GM12892 (cell line): ENCODE data around the gene TBX18.

DNA sequence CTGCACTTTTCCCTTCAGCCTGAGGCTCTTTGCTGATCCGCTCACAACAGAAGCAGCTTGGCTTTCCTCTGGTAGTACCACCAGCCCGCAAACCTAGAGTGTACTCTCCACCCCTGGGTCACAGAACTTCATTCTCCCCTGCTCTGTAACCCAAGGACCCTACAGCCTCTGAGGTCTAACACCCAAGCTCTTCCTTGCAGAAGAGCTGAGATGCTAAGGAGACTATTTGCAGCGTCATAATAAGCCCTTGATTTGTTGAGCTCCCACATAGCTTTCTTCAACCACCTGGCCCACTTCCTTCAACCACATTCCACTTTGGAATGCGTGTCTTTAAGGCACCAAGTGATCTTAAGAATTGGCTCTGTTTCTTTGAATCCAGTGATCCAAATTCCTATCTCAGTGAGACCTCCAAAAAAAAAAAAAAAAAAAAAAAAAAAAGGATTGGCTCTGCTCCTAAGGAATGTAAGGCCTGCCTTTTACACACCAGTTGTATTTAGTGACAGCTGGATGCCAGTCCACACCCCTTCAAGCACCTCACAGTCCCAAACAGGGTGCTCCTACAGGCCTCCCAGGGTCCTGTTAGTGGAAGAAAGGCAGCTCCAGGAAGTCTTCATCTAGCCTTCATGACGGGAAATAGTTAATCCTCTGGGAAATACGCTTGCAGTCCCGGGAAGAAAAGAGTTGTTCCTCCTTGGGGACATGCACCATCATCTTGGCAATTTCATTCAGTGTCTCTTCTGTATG lies 106.2 kb downstream of the UBE3D start:
- RRBS, result no CpG with 5 or more reads among the region's 7 CpGs

DNA sequence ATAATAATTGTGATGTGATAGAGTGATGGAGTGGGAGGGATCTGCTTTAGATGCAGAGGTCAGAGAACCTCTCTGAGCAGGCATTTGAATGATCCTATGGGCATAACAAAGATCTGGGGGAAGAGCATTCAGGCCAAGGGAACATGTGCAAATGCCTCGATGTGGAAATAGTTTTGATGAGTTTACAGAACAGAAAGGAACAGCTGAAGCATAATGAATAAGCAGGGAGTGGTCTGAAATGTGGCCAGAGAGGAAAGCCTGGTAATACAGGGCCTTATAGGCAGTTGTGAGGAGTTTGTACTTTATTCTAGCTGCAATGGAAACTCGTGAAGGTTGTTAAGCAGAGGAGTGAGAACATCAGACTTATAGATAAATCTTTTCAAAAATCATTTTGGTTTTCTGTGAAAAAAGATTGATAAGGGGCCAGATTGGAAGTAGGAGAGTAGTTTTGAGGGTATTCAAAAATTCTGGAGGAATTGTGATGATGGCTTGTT lies 33.1 kb upstream of the ME1 start:
- RRBS, result no CpG with 5 or more reads among the region's 2 CpGs

GRCh38 chr6:83860066-83860573 lies 631 bp downstream of the CYB5R4 start:
- RRBS, result no CpG with 5 or more reads among the region's 13 CpGs

- RRBS, result no CpG with 5 or more reads among the region's 2 CpGs
Observed at GRCh38 chr6:84163024-84163615, 64.3 kb downstream of the CEP162 start.

GRCh38 chr6:84762144-84763053 lies 2.0 kb downstream of the TBX18 start:
- RRBS, result 33% methylated on average over 6 of the region's 43 CpGs

GRCh38 chr6:84764116-84765119 lies at the start of gene TBX18:
TSS of gene TBX18 (minus strand) at chr6:84764598.
- RRBS, result no CpG with 5 or more reads among the region's 66 CpGs

DNA sequence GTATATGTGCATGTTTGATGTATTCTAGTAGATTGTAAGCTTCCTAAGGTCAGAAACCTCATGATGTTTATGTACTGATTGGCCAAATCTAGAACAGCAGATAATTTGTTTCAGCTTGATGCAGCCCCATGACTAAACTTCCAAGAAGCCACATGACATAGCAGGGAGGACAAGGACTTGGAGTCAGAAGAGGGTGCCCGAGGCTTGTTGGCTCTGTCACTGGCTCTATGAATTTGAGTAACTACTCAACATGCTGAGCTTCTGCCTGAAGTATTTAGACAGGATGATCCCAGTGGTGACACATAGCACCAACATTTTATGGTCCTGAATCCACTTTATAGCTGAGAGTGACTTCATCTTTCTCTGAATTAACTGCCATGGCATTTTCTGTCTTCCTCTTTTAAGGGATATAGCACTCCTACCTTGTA lies 13.5 kb upstream of the TBX18 start:
- RRBS, result no CpG with 5 or more reads among the region's 1 CpG

DNA sequence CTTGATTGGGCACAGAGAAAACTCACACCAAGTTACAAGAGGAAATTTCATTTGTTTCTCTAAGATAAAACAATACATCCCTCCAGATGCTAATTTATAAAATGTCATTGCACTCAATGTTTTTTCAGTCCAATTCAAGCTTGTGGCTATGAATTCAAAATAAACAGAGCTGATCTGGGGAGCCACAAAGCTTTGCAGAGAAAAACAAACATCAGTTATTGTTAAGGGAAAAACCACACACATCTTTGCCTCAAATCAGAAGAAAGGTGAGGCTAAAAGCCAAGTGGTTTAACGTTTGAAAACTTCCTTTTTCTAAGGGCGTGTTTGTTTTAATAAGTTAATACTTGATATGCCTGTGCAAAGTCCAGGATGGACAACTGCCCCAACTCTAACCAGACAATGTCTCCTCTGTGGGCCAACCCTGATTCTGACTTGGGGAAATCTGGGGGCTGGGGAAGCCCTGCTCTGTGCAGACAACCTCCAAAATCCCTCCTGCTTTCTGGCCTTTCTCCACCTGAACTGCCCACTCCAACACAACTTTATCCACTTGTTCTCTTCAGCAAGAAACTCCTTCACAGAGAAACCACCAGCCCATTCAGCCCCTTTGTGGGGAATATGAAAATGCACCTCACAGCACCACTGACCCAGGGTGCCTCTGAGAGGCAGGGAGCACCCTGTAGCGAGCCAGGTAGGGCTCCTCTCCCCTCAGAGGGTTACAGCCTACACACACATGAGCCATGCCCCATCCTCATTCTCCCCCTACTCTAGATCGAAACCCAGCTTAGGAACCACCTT lies 44.5 kb upstream of the NT5E start:
- RRBS, result no CpG with 5 or more reads among the region's 4 CpGs

GRCh38 chr6:85450861-85451410 lies 1.1 kb downstream of the NT5E start:
- RRBS, result no CpG with 5 or more reads among the region's 7 CpGs

- RRBS, result no CpG with 5 or more reads among the region's 5 CpGs
Observed at GRCh38 chr6:85464144-85464658, 14.3 kb downstream of the NT5E start.

DNA sequence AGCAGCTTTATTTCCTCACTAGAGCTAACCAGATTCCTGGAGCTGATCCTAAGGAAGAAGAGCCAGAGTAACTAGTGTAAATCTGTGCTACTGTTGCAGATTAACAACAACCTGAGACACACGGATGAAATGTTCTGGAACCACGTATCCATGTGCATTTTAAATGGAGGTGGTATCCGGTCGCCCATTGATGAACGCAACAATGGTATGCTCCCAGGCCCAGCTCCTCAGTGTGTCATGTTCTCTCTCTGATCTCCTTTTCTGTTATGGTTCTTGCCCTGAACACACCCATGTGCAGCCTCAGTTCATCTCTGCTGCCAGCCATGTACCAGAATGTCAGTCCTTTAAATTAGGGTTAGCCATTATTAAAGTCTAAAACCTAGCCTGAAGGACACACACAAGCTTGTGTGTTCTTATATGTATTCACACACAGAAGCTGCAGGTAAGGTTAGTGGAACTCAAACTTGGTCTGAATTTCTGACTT lies 39.6 kb downstream of the NT5E start:
- RRBS, result no CpG with 5 or more reads among the region's 5 CpGs

DNA sequence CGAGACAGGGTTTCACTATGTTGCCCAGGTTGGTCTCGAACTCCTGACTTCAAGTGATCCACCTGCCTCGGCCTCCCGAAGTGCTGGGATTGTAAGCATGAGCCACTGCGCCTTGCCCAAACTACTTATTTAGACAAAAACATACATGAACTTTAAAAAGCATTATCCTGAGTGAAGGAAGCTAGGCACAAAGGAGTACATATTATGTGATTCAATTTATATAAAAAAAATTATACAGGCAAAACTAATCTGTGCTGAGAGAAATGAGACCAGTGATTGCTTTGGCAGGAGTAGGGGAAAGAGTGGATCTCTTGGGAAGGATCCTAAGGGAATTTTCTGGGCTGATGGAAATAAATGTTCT lies 47.8 kb downstream of the SNX14 start:
- RRBS, result no CpG with 5 or more reads among the region's 5 CpGs

GRCh38 chr6:85678813-85679646 lies 36.3 kb upstream of the SYNCRIP start:
- RRBS, result 2% methylated on average over 12 of the region's 68 CpGs

- RRBS, result no CpG with 5 or more reads among the region's 4 CpGs
Observed at GRCh38 chr6:87154479-87154776, 937 bp upstream of the ZNF292 start.

DNA sequence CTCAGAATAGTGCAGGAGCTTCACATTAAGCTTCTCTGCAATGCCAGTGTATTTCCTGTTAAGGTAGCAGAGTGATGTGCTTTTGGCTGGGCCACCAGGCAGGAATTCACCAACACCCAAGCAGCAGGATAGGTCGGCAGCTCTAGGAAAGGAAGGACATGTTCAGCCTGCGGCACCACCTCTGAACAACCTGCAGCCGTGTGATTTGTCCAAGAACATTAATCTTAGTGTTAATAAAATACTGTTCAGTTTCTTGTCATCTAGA lies 18.7 kb downstream of the ZNF292 start:
- RRBS, result no CpG with 5 or more reads among the region's 3 CpGs

- RRBS, result no CpG with 5 or more reads among the region's 3 CpGs
Observed at GRCh38 chr6:87698368-87699111, 3.5 kb downstream of the AKIRIN2 start.

GRCh38 chr6:87700540-87701458 lies 1.2 kb downstream of the AKIRIN2 start:
- RRBS, result 3% methylated on average over 3 of the region's 25 CpGs

- RRBS, result no CpG with 5 or more reads among the region's 5 CpGs
Observed at GRCh38 chr6:87731682-87732239, 29.7 kb upstream of the AKIRIN2 start.

GRCh38 chr6:87741942-87742658 lies 40.1 kb upstream of the AKIRIN2 start:
- RRBS, result no CpG with 5 or more reads among the region's 5 CpGs